Airway epithelial cell (primary cell): ENCODE measurements around the gene CD3D.

- RAMPAGE, long total RNA = no peak
Measured at GRCh38 chr11:117989022-117989347, 2.8 kb downstream of the IL10RA start.

- RAMPAGE, long total RNA = no peak
Measured at GRCh38 chr11:118002201-118003059, 16.2 kb downstream of the IL10RA start.

- RAMPAGE, long total RNA = no peak
Measured at GRCh38 chr11:118003461-118004137, 17.4 kb downstream of the IL10RA start.

DNA sequence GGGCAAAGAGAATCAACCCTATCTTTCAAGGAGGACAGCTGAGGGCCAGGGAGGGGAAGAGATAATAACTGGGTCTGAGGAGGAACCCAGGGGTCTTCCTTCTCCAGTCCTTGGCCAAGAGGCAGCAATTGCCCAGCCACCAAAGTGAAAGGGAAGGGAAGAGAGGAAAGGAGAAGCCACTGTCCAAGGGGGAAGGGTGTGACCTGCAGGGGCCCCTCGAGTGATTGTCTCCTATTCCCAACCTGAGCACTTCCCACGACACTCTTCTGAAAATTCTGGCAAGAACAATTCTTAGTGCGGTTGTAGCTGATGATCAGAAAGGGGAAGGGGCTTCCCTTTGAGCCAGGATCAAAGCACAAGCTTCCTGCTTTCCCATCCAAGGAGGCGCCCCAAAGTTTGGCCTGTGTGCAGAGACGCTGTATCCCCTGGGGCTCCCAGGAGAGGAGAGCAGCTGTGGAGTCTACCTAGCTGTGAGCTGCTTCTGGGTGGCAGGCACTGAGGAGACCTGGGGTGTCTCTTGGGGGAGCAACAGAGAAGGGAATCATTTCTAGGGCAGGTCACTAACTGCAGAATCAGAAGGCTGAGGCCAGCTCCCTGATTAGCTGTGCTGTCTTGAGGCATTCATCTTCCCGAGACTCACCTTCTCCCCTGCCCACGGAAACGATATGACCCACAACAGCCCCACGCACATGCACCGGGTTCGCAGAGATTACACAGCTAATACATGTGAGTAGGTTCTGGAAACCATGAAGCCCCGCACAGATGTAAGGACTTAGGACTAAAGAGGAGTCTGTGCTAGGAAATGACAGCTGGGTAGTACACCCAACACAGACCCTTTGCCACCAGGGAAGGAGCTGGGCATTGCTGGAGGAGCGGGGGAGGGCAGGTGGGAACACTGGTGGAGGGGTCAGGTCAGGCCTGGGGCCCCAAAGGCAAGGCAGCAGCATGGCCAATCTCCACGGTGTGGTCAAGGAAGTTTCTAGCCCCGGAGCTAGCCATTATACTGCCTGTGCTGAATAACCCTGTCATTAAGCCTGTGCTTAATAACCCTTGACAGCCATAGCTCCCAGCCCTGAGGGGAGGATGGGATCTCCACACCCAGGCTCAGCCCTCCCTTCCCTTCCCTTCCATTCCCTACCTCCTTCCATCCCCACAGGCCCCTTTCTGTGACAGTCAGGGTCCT is 1.7 kb downstream of the TMPRSS4 start:
- RAMPAGE, long total RNA = no peak

DNA sequence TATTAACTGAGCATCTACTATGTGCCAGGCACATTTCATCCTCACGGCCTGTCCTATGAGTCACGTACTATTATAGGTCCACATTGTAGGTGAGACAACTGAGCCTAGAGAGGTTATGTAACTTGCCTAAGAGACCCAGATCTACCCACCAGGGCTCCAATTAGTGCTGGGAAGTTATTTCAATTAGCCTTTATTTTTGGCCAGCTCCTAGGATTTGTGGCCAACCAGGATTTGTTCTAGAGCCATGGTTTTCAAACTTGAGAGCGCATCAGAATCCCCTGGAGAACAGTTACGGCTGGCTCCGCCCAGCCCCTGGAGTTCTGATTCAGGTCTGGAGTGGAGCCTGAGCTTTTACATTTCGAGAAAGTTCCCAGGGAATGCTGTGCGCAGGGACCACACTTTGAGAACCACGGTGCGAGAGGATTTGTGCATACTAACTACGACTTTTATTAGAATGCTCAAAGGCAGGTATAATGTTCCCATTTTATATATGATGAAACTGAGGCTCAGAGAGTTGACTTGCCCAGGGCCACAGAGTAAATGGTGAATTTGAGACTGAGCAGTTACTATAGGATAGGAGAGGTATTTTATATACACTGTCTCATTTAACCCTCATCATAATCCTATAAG is 5.8 kb downstream of the SCN4B start:
- RAMPAGE, long total RNA = no peak

- RAMPAGE, long total RNA = no peak
Measured at GRCh38 chr11:118342527-118342931, at the start of gene CD3D. Gene CD3D, minus strand, starts transcription at chr11:118342705.

DNA sequence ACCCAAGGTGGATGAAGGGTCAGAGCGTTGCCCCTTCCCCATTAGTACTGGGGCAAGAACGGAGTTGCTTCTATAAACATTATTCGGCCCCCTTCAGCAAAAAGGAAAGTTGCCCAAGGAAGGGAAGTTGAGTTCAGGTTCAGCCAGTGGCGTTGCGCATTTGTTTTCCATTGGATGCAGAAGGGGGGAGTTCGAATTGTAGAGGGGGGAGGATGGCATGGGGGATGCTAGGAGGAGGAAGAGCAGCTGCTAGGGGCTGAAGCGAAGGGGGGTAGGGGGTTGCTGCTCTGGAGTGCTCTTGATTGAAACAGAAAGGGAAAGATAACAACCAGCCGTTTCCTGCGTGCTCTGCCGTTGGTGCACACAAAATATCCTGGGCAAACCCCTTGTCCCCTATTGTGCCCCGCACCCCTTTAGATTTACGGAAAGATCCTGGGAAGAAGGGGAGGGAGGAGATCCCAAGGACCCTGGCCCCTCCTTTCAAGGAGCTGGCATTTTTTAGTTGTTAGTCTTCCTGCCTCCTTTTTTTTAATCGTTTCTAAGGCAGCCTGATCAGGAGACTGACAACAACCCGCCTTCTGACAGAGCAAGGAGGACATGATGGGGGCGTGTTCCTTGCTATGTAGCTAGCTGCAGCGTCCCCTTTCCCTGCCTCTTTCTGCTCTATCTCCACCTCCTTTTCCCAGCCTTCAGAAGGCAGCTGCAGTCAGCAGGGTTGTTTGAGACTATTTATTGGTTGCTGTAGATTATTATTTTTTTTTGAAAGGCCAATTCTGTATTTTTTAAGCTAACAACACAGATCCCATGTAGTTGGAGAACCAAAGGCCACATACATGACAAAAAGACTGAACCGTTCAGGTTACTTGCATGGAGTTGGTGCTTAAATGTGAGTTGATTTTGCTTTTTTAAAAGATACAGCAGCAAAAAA is 2.2 kb downstream of the KMT2A start:
- RAMPAGE, long total RNA = no peak

GRCh38 chr11:118533846-118535069 is 3.3 kb downstream of the TMEM25 start:
- RAMPAGE, long total RNA = no peak

DNA sequence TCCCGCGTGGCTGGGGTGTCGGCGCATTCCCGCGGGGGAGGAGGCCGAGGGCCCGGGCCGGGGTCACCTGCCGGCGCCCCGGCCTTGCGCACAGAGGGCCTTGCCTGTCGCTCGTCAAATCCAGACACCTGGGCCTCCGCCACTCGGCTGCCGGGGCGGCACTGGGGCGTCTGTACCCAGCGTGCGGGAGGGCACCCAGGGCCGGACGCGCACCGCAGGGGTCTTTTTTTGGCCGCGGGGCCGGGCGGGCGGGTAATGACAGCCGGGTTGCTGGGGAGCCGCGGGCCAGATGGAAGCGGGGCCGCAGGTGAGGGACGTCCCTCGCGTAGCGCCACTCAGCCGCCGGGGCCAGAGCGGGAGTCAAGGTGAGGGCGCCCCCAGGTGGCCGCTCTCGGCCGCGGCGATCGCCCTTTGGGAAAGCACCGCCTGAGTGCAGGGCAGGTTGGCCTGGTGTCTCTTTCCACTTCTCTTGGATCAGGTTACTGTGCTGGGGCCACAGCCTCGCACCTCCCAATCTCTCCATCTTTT is 3.4 kb downstream of the PHLDB1 start:
- RAMPAGE, long total RNA = no peak

GRCh38 chr11:118617930-118618631 is 10.7 kb downstream of the PHLDB1 start:
- RAMPAGE, long total RNA = no peak

GRCh38 chr11:118729688-118730446 is 50.4 kb upstream of the TREH start:
- RAMPAGE, long total RNA = no peak

- RAMPAGE, long total RNA = no peak
Measured at GRCh38 chr11:118820342-118820864, 29.4 kb upstream of the DDX6 start.

- RAMPAGE, long total RNA = no peak
Measured at GRCh38 chr11:118890339-118890606, 6.6 kb downstream of the CXCR5 start.

DNA sequence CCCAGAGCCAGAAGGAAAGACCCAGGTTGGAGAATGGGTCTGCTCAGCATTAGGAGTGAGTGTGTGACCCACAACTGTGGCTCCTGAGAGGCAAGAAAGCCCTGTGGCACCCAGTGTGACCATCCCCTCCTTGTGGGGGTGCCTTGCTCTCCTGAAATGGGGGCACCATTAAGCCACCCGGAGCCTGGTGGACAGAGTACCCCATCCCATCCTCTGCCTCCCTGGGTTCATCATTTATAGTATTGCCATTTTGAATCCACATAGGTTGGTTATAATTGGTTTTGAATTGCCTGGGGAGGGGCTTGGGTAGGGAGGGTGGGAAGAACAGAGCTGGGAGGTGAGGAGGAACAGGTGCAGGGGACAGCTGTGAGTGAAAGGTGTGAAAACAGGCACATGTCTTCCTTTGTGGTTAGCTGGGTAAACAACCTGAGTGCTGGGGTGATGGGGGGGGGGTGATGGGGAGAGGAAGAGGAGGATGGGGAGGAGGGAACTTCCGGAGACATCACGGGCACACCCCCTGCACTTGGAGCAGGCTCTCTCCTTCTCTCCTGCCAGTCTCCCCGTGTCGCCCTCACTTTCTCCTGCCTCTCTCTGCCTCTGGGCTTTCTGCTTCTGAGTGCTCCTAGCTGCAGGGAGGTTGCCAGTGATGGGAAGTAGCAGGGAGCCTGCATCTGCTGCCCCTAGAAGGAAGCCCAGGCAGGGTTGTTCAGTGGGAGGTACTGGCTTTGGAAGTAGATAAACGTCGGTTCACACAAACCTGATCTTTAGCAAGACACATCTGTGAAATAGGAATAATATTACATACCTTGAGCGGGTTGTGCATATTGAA is 8.7 kb downstream of the CXCR5 start:
- RAMPAGE, long total RNA = no peak

GRCh38 chr11:118894989-118896347 is 11.8 kb downstream of the CXCR5 start:
- RAMPAGE, long total RNA = no peak

GRCh38 chr11:118906234-118906667 is 19.5 kb downstream of the BCL9L start:
- RAMPAGE, long total RNA = no peak

- RAMPAGE, long total RNA = no peak
Measured at GRCh38 chr11:119016841-119017873, 986 bp downstream of the RPS25 start.

- RAMPAGE, long total RNA = no peak
Measured at GRCh38 chr11:119085585-119086017, 920 bp downstream of the HMBS start.

DNA sequence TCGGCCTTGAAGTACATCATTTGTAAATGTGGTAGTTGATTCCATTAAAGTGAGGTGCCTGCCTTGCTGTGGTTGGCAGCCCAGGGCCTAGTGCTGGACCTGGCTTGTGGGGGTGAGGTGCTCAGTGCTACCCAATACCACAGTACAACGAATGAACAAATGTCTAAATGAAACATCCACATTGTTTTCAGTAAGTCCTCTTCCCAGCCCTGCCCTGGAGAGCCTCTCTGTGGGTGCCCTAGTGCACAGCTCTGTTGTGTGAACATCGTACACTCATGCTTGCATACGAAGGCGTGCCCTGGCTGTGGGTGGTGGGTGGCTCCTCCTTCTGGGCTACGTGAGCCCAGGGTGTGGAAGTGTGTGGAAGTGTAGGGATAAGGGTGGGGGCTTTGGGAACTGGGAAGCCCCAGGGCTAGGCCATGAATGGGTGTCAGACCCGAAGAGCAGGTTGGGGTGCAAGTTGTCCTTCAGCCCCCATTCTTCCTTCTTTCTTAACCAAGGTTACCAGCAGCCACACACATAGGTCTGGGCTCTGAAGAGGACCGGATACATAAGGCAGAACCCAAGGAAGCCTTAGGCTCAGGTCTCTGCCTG is 577 bp upstream of the NLRX1 start:
- RAMPAGE, long total RNA = no peak

GRCh38 chr11:119179438-119180333 is 5.6 kb upstream of the NHERF4 start:
- RAMPAGE, long total RNA = no peak